NCI-H460 (cell line): ENCODE data around the genes GREM2, WDR64 and PLD5.

DNA sequence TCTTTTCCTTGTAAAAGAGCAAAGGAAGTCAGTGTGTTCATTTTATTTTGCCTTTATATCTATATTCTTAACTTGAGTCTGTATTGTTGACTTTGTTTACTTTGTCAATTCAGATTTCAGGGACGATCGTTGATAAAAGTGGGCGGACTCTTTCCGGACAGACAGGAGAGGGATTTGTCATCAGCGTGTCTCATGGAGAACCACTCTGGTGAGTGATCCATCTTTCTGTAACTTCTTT, 21.2 kb downstream of the MTR start:
RAMPAGE:
- cytosol, long total RNA, result no peak
- long total RNA, result no peak
- nucleus, long total RNA, result no peak

DNA sequence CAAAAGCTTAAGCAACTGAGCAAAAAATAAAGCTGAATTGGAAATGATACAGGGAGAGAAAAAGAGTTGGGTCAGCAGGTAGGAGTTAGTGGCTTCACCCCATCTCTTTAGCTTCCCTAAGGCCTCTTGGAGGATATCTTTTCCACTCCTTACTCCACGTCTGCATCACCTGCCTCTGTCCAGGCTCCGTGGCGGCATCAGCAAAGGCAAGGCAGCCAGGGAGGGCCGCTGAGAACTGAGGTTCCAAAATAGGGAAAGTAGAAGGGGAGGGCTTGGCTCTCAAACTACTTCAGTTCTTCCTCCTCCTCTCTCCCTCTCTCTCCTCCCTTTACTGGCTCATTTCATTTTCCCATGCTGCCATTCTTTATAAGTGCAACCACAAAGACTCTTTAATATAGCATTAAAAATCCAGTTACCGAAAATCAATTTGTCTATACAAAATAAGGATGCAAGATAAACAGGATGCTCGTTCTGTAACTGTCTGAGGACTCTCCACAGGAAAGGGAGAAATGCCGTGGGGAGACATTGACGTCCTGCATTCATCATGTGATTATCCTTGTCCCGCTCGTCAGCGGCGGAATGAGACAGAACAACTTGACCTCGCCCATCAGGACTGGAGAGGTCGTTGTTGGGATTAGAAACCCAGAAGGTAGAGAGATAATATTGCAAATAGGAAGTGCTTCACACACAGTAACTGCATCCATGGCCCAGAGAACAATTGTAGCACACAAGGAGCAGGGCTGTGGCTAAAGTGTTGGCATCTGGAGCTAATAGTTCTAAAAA, 3.1 kb upstream of the MT1HL1 start:
RAMPAGE:
- cytosol, long total RNA, result no peak
- long total RNA, result no peak
- nucleus, long total RNA, result no peak

DNA sequence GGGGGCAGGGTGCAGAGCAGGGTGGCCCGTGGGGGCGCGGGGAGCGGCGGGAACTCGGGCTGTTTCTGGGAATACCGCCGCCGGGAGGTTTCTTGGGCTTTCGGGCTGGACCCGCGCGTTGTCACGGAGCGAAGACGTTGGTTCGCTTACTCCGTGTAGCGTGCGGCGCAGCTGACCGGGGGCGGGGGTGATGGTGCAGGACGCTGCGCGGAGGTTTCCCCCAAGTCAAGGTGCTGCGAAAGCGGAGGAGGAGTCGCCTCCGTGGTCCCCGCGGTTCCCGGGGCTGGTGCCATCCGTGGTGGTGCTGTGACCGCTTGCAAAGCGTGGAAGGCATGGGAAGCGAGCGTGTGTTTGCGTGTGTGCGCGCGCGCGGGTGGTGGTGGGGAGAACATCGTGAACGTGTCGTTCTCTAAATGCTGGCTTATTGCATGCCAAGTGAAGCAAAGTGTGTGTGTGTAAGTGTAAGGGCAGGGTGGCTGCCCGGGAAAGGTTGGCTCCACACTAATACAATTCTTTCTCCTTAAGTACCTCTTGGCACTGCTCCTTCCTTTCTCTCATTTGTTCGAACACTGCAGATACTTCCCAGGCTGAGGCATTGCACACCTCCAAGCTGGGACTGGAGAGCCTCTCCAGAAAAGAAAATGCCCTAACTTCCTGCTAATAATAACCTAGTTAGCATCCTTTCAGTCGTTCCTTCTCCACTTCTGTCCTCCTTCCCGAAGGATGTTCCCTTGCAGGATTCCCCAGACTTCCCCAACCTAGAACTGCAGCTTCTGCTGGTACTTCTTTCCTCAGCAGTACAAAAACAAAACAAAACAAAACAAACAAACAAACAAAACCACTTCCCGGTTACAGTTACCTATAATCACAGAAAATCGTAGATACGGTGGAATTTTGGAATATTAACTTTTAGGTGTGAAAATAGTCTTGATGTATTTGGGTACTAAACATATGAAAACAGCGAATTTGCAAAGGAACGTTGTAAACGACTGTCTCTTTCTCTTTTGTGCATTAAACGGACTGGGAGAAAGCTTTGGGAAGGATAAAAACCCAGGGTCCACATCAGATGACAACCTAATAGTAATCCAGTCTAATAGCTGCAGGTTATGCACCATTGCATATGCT, 1.3 kb downstream of the RYR2 start:
RAMPAGE:
- cytosol, long total RNA, result no peak
- long total RNA, result no peak
- nucleus, long total RNA, result no peak

RAMPAGE:
- cytosol, long total RNA, result no peak
- long total RNA, result no peak
- nucleus, long total RNA, result no peak
Measured at GRCh38 chr1:237726730-237727371, 163.9 kb downstream of the ZP4 start.

GRCh38 chr1:237736816-237737248, 153.9 kb downstream of the ZP4 start:
RAMPAGE:
- cytosol, long total RNA, result no peak
- long total RNA, result no peak
- nucleus, long total RNA, result no peak

DNA sequence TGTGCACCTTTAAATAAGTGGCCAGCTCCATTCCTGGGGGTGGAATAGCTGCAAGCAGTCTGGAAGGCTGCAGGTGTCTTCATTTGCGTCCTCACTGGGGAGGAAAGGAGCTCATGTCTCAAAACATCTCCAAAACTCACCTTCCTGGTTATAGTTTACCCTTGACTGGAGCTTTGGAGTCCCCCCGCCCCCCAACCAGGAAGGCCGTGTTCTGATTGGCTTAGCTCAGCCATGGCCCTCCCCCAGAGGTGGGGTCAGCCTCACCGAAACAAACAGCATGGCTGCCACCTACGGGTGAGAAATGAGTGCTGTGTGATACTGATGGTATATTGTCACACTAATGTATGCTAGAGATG, 91.0 kb downstream of the ZP4 start:
RAMPAGE:
- cytosol, long total RNA, result no peak
- long total RNA, result no peak
- nucleus, long total RNA, result no peak

RAMPAGE:
- cytosol, long total RNA, result no peak
- long total RNA, result no peak
- nucleus, long total RNA, result no peak
Measured at GRCh38 chr1:238346182-238346736, 455.5 kb upstream of the ZP4 start.

GRCh38 chr1:238647746-238648585, 738.4 kb upstream of the CHRM3 start:
RAMPAGE:
- cytosol, long total RNA, result no peak
- long total RNA, result no peak
- nucleus, long total RNA, result no peak

DNA sequence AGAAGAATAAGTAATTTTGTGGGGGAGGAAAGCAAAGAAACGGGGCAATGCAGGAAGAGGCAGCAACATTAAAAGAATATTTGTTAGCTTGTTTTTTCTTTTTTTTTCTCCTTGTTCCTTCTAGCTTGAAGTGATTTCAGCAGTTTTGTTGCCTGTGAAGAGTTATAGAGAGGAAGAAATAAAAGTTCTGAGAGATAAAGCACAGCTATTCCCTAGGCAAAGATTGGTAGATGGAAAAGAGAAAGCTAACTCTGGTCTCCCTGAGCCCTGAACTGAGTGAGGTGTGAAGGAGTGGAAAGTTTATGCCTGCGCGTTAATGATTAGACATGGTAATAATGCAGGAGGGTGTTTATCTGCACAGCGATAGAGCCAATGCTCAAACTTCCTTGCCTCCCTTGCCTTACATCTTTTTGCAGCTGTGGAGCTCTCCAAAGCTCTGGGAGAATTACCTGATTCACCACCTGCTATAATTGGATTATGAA, 32.9 kb upstream of the CHRM3 start:
RAMPAGE:
- cytosol, long total RNA, result no peak
- long total RNA, result no peak
- nucleus, long total RNA, result no peak

DNA sequence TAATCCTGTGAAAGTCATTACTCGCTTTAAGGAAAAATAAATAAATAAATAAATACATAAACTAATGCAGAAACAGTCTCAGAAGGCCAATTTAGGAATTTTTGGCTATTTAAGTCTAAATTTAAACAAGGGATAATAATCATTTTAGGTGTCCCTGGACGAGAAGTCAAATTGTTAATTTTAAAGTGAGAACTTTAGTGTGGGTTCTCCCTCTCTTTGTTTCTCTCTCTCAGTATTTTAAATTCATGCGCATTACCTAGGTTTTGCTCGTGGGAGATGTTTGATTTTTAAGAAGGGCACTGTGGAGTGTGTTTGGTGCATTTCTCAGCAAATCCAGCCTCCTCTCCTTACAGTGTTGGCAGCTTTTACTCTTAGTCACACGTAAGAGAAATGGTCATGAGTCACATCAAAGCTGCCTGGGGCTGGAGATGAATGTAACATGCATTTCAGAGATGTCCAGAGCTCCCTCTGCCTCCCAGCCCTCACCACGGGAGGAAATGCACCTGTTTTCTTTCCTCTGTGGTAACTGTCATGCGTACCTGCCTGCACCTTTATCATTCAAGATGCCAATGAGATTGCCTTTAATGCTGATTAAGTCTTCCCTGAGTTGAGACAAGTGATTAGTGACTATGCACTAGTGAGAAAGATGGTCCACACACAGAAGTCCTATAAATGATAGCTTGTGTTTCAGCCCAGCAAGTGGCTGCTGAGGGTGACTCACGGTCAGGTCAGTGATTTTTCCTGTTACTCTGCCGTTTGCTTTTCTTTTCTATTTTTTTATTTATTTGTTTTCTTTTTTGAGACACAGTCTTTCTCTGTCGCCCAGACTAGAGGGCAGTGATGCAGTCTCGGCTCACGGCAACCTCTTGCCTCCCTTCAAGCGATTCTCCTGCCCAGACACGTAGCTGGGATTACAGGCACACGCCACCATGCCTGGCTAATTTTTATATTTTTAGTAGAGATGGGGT, 277.4 kb upstream of the FMN2 start:
RAMPAGE:
- cytosol, long total RNA, result no peak
- long total RNA, result no peak
- nucleus, long total RNA, result no peak

DNA sequence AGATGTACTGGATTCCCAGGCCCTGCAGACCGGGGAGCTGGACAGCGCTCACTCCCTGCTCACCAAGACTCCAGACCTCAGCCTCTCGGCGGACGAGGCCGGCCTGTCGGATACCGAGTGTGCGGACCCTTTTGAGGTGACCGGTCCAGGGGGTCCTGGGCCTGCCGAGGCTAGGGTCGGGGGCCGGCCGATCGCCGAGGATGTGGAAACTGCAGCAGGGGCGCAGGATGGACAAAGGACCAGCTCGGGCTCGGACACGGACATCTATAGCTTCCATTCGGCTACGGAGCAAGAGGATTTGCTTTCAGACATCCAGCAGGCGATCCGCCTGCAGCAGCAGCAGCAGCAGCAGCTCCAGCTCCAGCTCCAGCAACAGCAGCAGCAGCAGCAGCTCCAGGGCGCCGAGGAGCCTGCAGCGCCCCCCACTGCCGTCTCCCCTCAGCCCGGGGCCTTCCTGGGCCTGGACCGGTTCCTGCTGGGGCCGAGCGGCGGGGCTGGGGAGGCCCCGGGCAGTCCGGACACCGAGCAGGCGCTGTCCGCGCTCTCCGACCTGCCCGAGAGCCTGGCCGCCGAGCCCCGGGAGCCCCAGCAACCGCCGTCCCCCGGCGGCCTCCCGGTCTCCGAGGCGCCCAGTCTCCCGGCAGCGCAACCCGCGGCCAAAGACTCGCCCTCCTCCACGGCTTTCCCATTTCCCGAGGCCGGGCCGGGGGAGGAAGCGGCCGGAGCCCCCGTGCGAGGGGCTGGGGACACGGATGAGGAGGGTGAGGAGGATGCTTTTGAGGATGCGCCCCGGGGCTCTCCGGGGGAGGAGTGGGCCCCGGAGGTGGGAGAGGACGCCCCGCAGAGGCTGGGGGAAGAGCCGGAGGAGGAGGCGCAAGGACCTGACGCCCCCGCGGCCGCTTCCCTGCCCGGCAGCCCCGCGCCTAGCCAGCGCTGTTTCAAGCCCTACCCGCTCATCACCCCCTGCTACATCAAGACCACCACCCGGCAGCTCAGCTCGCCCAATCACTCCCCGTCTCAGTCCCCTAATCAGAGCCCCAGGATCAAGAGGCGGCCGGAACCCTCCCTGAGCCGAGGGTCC, 1.1 kb downstream of the FMN2 start:
RAMPAGE:
- cytosol, long total RNA, result no peak
- long total RNA, result no peak
- nucleus, long total RNA, result no peak

RAMPAGE:
- cytosol, long total RNA, result start-site peak on the minus strand at chr1:240612121-240612161, 506 and 357 reads in 2 replicates
- long total RNA, result start-site peak on the minus strand at chr1:240612112-240612161, 27 and 464 reads in 2 replicates
- nucleus, long total RNA, result start-site peak on the minus strand at chr1:240611938-240612163, 288 and 403 reads in 2 replicates
Measured at GRCh38 chr1:240611204-240612449, at the start of gene GREM2. Gene GREM2 (minus strand): TSS chr1:240612155.

GRCh38 chr1:240649523-240650151, 37.7 kb upstream of the GREM2 start:
RAMPAGE:
- cytosol, long total RNA, result no peak
- long total RNA, result no peak
- nucleus, long total RNA, result no peak

RAMPAGE:
- cytosol, long total RNA, result no peak
- long total RNA, result no peak
- nucleus, long total RNA, result no peak
Measured at GRCh38 chr1:241423599-241424844, 67.0 kb upstream of the RGS7 start.

GRCh38 chr1:241597371-241598148, 42.6 kb downstream of the CHML start:
RAMPAGE:
- cytosol, long total RNA, result no peak
- long total RNA, result no peak
- nucleus, long total RNA, result no peak

GRCh38 chr1:241652089-241652490, at the start of gene WDR64:
Gene WDR64 (plus strand): TSS chr1:241652281.
RAMPAGE:
- cytosol, long total RNA, result no peak
- long total RNA, result no peak
- nucleus, long total RNA, result no peak

DNA sequence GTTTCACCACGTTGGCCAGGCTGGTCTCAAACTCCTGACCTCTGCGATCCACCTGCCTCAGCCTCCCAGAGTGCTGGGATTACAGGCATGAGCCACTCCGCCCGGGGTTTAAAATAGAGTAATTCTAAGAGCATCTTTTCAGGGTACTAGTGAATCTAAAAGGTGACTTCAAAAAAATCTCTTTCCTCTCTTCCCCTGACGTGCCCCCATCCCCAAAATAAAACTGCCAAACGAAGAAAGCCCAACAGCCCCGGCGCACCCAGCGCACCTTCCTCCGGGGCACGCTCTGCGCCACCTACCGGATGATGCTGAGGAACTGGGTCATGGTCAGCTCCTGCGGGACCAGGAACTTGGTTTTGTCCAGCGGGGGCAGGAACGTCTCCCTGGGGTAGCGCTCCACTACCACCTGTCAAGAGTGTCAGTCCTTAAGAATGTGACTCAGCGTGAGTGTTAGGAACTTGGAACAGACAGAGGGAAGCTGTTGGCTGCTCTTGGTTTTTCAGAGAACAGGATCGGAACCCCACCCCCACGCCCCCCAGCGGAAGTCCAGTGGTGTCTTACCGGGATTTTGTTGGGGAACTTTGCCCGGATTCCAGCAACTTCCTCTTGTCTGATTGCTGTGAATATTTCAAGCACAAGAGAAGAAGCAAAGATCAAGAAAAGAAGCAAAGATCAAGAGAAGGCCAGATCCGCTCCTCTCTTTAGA, 530 bp downstream of the MAP1LC3C start:
RAMPAGE:
- cytosol, long total RNA, result no peak
- long total RNA, result no peak
- nucleus, long total RNA, result no peak

DNA sequence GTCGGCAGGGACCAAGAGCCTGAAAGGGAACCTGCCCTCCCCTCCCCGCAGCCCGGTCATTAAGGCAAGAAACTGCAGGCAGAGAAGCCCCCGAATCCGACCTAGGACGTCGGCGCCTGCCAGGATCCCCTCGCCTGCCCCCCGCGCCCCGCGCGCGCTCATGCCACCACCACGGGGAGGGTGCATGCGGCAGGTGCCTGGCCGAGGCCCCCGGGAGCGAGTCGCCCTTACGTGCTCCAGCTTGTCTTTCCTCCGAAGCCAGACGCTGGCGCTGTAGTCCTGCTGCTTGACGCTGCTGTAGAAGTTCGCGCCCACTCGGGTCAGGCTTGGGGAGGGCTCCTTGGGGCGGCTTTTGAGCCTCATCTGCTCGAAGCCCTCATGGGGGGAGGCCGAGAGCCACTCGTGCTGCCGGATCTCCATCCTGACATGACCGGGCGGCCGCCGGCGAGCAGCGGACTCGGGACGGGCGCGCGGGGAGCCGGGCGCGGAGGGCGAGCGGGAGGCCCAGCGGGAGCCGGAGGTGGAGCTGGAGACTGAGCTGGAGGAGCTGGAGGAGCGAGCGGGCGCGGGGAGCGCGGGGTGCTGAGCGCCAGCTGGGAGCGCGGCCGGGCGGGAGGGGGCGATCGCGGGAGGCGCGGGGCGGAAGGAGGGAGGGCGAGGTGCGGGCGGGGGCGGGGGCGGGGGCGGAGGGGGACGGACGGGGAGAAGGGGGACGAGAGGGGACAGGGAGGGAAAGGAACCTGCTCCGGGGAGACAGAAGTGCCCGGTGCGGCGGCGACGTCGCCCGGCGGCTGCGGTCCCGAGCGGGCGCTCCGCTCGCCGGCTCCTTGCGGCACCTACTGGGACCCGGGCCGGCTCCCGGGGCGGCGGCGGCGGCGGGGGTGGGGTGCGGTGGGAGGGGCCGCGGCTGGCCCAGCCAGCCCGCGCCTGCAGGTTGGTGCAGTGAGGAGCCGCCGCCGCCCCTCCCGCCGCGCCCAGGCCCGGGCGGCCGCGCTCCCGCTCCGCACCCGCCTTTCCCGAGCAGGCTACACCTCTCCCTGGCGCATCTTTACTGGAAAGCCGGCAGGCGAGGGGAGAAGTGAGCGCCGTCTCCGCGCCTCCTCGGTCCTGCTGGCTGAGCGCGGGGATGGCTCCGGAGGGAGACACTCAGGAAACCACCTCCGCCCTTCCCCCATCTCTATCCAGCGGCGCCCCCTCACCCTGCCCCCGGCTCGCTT, at the start of gene PLD5:
PLD5 (minus strand) TSS at position 841 of the 1,217 bp plus-strand sequence.
RAMPAGE:
- cytosol, long total RNA, result no peak
- long total RNA, result no peak
- nucleus, long total RNA, result no peak

DNA sequence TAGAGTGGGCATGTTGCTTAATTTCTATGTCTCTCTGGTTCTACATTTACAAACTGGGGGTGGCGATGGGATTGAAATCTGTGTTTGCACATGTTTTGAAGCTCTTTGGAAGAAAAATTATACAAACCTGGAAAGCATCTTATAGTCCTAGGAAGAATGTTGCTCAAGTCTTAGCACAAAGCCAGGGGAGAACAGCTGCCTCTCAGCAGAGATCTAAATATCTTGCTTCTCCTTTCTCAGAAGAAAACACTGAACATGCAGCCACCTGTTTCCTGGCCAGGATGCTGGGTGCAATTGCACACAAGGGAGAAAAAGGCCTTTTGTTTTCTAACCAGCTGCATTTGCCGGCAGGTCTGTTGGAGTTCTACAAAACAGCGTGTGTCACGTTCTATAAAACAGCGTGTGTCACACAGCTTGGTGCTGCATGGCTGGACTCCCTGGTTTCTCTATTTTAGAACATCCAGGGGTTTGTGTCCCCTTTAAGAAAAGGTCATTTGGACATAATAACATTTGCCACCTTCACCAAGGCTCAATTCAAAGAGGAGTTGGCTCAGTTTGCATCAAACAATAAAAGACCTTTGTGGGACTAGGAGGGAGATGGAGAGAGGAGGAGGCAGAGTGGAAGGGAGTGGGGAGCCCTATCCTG, 259.6 kb upstream of the PLD5 start:
RAMPAGE:
- cytosol, long total RNA, result no peak
- long total RNA, result no peak
- nucleus, long total RNA, result no peak

DNA sequence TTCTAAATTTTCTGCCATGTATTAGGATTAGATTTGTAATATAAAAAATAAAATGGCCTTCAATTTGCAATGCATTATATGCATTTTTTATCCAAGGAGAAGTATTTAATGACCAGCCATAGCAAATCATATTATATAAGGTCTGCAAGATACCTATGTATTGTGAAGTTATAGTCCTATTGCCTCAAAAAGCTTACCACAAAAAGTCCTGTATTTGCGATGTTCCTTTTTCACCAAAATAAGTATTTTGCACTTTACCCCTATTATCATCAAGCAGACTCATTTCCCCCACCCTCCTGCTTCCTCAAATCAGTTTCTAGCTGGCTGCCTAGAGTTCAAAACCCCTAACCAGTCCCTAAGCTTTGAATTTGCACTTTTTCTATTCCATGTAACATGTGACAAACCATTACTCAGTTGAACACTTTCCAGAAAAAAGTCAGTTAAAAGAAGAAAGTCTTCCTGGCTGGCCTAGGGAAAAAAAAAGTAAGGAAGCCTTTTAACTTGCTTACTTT, 8.3 kb downstream of the CEP170 start:
RAMPAGE:
- cytosol, long total RNA, result no peak
- long total RNA, result no peak
- nucleus, long total RNA, result no peak